A375 (cell line): ENCODE data around the genes PRXL2B and MMEL1.

GRCh38 chr1:2384963-2385612, 6.3 kb downstream of the MORN1 start:
- RAMPAGE, long total RNA: no peak

DNA sequence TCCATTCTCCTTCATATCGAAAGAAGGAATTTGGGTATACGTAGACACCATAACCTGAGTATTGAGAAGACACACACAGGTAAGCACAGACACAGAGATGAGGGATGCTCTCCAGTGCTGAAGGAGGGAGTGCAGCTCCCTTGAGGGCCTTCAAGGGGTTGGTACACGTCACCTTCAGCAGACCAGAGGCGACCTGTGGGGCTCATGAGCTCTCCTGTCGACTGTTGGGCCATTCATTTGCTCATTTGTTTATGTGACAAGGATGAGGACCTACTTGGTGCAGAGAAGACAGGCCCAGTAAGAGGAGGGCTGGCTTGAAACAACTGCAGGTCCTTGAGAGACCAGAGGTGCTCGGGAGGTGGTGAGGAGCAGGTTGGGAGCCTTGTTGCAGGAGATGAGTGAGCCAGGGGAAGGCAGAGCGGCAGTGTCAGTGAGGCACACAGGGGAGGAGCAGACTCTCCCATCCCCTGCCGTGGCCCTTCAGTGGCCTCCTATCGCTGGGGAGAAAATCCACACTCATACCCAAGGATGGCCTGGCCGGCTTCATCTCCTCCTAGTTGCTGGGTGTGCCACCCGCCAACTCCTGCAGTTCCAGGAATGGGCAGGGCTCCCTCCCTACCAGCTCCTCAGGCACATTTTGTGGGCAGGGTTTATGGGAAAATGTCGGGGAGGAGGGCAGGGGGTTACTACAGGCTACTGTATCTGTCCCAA, 1.3 kb downstream of the MORN1 start:
- RAMPAGE, long total RNA: no peak

DNA sequence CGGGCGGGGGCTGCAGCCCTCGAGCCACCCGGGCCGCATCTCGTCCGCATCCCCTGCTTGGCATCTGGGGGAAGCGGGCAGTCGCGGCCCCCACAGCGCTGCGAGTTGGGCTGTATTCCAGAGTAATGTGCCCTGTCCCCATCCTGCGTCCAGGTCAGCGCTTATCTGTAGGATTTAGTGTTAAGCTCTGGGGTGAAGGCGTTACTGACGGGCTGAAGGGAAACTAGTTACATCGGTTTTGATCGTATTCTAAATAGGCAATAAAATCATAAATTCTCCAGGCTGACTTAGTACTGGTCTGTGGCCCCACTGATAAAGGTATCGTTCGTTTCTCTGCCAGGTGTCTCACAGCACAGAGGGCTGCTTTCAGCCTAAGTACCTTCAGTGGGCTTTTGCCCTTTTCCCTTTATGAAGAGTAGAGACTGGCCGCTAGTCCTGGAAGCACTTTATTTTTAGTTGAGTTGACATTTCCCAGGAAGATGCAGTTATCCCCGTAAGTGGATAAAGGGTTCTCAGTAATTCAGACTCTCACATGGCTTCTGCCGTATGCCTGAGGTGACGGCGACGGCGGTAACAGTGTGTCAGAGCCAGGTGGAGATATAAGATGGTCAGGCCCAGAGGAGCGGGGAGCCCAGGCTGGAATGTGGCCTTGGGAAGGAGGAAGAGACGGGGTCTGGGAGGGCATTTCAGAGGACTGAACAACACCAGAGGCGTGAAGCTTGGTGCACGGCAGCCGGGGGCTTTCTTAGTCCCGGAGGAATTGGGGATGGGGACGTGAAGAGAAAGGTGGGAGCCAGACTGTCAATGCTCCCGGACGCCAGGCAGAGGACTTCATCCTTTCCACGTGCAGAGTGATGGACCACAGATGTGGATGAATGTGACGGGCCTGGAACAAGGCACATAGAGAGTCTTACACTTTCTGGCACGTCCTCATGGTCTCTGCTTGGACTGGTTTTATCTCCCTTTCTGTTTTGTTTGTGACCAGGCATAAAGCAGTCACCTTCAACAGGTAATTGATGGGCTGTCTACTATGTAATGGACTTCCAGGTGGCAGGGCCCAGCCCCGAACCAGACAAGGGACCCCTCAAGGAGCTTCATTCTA, 933 bp downstream of the RER1 start:
- RAMPAGE, long total RNA: no peak

GRCh38 chr1:2526863-2527097, 384 bp upstream of the PANK4 start:
- RAMPAGE, long total RNA: no peak

DNA sequence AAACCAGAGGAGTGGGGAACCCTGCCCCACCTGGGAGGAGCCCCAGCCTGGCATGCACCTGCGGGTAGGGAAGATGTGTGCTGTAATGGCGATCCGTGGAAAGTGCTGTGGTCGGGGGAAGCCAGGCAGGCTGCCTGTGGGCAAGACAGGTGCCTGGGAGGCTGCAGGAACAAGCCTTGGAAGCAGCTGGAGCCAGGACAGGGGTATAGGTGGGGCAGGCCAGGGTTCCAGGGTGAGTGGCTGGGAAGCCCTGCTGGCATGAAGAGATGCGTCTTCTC, 641 bp upstream of the PANK4 start:
- RAMPAGE, long total RNA: no peak

- RAMPAGE, long total RNA: no peak
Measured at GRCh38 chr1:2529073-2529846, 803 bp downstream of the HES5 start.

DNA sequence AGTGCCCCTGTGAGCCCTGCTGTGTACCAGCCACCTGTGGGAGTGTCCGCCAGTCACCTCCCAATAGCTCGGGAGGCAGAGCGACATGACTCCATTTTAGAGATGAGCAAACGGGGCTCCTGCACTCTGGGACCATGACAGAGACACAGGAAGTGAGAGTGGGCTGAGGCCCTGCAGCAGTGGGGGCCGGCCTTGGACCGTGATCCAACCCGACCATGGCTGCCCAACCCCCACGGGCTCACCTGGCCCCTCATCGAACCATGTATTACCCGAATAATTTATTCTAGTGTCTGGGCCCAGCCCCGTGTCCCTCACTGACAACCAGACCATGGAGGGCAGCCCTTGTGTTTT, 8.5 kb upstream of the TNFRSF14 start:
- RAMPAGE, long total RNA: no peak

DNA sequence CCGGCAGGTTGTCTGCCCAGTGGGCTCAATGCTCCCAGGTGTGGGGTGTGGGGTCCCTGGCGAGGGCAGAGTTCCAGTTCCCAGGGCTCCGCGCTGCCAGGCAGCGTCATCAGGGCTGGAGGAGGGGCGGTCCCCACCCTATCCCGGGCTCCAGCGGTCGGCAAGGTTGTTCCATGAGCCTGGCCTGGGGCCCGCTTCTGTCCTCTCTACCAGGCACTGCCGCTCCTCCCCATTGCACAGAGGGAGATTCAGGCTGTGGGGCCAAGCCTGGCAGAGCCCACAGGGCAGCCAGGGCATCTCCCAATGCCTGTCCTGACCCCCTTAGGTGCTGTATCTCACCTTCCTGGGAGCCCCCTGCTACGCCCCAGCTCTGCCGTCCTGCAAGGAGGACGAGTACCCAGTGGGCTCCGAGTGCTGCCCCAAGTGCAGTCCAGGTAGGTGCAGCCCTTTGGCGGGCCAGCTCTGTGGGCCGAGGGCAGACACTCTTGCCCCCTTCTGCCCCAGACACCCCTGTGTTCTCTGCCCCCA, 1.3 kb downstream of the TNFRSF14 start:
- RAMPAGE, long total RNA: no peak

DNA sequence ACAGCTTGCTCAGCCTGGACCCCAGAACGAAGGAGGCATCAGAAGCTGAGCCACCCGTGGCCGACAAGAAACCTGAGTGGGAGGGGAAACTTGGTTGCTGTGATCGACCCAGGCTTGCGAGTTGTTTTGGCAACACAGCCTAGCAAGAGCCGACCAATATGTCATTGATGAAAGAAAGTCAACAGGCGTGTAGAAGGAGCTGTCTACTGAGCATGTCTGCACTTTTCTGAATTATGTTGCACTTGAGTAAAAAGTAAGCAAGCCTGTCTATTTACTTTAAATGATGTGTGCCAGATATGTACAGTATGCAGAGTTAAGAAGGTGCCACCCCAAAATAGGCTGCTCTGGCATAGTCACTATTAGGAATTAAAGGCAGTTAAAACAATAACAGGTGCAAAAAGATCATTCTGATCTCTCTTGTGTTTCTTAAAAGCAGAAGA, 2.4 kb upstream of the PRXL2B start:
- RAMPAGE, long total RNA: no peak

- RAMPAGE, long total RNA: no peak
Measured at GRCh38 chr1:2586154-2587218, at the start of gene PRXL2B. TSS of gene PRXL2B (plus strand) at chr1:2586777.

GRCh38 chr1:2631177-2631892, 1.5 kb downstream of the MMEL1 start:
- RAMPAGE, long total RNA: no peak

DNA sequence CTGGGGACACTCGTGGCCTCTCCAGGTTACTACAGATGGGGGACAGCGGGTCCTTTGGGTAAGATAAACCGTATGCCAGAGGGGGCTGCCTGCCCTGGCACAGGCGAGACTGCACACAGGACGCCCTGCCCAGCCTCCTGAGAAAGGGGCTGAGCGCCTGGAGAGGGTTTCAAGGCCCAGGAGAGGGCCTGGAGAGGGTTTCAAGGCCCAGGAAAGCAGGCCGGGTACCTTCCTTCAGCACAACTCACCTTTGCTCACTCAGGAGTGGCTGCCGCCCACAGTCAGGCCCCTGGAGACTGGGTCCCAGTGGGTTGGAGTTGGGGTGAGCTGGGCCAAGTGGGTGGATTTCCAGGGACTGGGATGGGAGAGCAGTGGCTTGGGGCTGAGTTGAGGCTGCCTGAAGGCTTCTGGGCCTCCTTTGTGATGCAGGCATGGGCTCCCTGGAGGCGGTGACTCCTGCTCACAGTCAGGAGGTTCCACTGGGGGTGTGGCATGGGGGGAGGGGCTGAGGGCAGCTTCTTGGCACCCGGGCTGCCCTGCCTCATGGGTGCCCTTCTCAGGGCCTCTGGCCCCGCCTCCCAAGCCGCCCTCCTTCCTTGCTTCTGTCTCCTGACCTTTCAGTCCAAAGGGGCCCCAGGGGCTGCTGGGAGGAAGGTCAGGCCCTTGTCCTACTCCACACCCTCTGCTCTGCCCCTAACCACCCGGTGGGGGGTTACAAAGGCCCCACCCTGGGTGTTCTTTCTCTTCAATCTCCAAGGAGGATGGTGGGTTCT, at the start of gene MMEL1:
MMEL1 (minus strand) TSS at position 399 of the 773 bp plus-strand sequence.
- RAMPAGE, long total RNA: no peak

DNA sequence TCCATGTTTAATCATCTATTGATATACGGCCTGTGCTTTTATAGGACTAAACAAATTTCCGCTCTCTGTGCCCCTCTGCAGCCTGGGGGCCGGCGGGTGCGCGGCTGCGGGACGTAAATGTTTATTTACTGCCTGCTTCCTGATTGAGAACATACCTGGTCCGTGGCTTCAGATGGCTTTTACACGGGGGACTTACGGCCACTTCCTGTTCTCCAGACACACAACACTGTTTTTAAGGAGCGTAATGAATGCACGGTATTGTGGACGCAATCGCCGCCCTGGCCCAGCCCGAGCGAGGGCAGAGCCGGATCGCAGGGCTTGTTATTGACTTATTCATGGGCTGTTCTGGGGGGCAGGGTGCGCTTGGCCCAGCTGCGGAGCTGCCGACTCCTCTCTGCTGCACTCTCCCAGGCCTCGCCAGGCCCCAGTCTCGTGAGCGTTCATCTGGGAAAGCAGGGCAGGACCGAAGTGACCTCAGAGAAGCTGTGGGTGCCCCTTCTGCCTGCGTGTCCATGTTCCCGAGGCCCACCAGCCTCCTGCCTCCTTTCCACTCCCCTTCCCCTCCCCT, 52.8 kb upstream of the ACTRT2 start:
- RAMPAGE, long total RNA: no peak

- RAMPAGE, long total RNA: no peak
Measured at GRCh38 chr1:3063010-3063537, 5.9 kb upstream of the PRDM16 start.

- RAMPAGE, long total RNA: no peak
Measured at GRCh38 chr1:3122307-3122864, 53.4 kb downstream of the PRDM16 start.

DNA sequence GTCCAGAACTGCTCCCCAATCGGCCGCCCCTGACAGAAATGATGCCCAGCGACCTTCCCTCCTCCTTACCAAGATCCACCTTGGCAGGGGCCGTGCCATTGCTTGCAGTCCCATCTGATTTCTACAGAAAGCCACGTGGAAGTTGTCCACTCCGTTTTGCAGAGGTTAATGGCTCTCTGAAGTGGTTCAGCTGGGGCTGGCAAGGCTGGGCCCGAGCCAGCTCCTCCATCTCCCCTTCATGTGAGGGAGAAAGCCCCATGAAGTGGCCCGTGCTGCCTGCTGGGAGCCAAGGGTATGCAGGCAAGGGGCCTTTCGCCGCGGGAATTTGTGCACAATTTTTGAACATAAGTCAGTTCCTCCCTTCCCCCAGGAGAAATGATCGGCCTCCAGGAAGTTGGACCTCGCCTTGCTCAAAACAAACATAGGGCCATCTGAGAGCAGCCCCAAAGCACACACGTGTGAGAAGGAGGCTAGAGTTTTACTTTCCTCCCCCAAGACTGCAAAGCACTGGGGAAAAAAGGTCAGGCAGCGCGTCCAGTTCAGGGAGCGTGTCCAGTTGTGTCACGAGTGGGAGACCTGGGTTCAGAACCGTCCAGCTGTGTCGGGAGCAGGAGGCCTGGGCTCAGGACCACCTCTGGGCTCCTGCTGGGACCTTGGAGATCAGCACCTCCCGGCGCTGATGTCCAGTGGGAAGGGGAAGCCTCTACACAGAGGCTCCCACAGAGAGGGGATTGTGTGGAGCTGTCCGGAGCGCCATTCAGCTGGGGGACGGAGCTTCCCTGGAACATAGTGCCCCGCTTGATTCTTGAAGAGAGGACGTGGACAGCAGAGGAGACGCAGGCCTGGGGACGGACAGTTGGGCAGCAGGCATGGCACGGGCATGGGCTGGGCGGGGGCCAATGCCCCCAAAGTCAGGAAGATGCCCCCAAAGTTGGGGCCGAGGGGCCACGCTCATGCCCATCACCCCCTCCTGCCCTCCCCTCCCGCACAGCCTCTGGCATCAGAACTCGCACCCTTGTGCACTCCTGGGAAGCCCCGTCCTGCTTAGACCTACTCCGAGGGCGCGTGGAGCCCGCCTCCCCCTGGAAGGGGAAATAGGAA, 64.9 kb downstream of the PRDM16 start:
- RAMPAGE, long total RNA: no peak

DNA sequence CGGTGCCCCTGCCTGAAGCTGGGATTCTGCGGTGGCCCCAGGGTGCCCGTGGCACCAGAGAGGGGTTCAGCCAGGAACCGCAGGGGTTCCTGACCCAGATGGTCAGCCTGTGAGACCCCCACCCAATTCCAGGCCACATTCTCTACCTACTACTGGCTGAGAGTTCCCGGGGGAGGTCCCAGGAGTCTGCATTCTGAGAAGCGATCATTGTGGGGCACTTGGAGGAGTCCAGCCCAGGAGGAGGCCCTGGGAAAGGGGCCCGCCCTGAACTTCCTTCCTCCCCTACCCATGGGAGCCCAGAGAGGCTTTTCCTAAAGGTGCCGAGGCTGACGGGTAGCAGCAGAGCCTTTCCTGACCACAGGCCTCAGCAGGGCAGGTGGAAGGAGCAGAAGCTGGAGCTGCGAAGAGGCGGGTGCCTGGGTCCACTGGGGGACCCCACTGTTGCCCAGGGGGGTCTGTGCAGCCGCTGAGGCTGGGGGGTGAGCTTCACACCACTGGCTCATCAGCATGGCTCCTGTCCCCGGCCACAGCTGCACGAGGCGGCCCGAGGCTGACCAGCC, 127.6 kb downstream of the PRDM16 start:
- RAMPAGE, long total RNA: no peak

GRCh38 chr1:3249645-3250512, 180.9 kb downstream of the PRDM16 start:
- RAMPAGE, long total RNA: no peak

GRCh38 chr1:3258364-3259107, 189.5 kb downstream of the PRDM16 start:
- RAMPAGE, long total RNA: no peak

GRCh38 chr1:3276108-3276451, 178.4 kb upstream of the ARHGEF16 start:
- RAMPAGE, long total RNA: no peak